Occipital lobe (tissue), 2 donors: ENCODE results near the gene MTARC2.

GRCh38 chr1:220137037-220137336 lies 43.1 kb downstream of the IARS2 start:
- RAMPAGE, long total RNA = no peak

GRCh38 chr1:220526991-220527851 lies 715 bp upstream of the MARK1 start:
- RAMPAGE, long total RNA = no peak

DNA sequence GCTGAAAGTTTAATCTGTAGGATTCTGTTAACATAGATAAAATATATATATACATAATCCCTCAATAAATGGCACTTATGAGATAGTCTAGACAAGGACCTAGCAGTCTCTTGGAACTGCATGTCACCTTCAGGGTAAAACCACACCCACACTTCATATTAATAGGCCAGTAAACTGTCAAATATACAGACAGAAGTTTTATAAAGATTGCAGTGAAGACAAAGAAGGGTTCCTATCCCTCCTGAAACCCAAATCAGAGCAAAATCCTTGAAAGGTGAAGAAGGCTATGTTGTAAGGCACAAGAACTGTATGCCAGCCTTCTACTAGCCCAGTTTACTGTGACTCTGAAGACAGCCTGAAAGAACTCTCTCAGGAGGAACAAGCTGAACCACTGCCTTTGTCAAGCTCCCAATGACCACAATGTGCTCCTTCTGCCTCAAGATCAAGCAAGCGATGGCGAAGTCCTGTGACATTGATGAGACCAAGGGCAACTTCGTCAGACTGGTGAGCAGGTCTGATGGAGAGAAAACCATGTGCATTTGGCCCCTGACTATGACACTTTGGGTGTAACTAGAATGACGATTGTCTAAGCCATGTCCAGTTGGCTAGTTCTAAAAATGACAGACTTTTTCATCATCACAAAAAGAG lies 60.9 kb downstream of the MARK1 start:
- RAMPAGE, long total RNA = no peak

DNA sequence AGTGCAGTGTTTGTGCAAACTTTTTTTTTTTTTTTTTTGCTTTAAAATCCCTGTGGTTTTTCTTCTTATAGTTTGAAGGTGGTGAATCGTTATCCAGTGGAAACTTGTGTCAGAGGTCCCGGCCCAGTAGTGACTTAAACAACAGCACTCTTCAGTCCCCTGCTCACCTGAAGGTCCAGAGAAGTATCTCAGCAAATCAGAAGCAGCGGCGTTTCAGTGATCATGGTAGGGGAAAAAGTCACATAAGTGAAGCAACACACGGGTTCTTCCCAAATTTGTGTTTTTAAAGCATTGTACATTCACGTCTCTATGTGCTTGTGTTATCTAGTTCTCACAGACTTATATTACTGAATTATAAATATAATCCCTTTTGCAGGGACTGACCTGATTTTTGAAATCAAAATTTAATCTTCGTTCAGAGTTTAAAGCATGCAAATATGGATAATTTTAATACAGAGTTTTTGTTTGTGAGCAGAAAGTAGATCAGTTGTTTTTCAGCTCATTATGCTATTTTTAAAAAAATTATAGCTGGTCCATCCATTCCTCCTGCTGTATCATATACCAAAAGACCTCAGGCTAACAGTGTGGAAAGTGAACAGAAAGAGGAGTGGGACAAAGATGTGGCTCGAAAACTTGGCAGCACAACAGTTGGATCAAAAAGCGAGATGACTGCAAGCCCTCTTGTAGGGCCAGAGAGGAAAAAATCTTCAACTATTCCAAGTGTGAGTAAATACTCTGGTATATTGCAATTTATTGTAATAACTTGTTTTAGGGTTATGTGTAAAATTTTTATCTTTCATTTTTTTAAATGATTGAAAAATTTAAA lies 54.6 kb upstream of the C1orf115 start:
- RAMPAGE, long total RNA = no peak

GRCh38 chr1:220697038-220697899 lies 7.1 kb downstream of the C1orf115 start:
- RAMPAGE, long total RNA = no peak

DNA sequence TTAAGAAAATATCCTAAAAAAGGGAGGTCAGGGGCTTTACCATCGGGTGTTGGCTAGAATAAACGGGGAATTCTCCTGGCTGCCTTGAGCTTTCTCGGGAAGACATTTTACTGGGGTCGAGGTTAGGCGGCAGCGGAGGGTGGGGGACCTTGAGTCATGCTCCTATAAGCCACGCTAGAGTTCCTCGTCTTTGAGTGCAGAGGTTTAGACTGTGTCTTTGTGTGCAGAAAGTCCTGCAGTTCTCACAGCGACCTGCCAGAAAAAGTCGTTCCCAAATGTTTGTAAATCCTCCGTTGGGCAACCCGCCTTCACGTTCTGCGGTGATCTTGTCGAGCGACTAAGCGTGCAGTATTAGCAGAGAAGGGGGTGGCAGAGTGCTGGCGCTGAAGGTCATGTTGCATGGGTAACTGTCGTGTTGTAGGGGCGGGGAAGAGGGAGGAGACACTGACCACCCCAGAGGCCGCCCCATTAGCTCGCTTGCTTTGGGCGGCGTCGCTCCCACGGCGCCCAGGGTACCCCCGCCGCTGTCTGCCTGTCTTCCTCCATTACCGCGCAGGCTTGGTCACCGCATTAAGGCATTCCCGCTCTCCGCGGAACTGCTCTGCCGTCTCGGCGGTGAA lies at the start of gene MTARC2:
MTARC2 (plus strand) TSS at position 544 of the 620 bp plus-strand sequence.
- RAMPAGE, long total RNA = no peak

DNA sequence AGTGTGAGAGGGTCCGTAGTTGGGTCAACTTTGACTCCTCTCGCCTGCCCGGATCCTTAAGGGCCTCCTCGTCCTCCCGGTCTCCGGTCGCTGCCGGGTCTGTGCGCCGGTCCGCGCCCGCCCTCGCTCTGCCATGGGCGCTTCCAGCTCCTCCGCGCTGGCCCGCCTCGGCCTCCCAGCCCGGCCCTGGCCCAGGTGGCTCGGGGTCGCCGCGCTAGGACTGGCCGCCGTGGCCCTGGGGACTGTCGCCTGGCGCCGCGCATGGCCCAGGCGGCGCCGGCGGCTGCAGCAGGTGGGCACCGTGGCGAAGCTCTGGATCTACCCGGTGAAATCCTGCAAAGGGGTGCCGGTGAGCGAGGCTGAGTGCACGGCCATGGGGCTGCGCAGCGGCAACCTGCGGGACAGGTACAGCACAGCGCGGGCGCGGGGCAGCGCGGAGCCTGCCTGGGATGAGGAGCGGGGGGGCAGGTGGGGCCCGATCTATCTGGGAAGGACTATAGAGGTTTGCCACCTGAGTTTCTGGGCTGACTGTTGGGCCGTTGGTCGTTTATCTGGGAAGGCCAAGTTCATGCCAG lies 364 bp downstream of the MTARC2 start:
- RAMPAGE, long total RNA = no peak

- RAMPAGE, long total RNA = no peak
These were observed 1.6 kb downstream of the MTARC2 start for GRCh38 chr1:220749737-220750046.

GRCh38 chr1:220754674-220755466 lies 6.7 kb downstream of the MTARC2 start:
- RAMPAGE, long total RNA = no peak

- RAMPAGE, long total RNA = no peak
These were observed 32.0 kb downstream of the MTARC1 start for GRCh38 chr1:220818733-220819078.

- RAMPAGE, long total RNA = no peak
These were observed 5.2 kb upstream of the HLX start for GRCh38 chr1:220874054-220874406.

DNA sequence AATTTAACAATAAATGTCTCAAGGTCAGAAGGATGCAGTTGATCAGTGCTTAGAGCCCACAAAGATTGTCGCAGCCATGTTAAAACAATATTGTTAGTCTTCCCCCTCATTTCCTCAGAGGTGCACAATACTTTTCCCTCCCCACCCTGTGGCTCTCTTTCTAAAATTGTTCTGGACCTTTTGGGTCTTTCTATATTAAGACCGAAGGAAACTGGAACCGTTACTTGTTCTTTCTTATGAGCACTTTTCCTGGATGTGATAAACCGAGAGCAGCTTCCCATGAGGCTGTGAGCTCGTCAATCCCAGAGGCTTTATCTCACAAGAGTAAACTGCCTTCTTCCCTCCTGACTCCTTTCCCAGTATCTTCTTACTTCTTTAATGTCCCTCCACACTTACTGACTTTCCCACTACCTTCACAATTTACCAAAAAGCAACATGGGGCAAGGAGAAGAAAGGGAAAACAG lies 333.8 kb downstream of the HLX start:
- RAMPAGE, long total RNA = no peak

DNA sequence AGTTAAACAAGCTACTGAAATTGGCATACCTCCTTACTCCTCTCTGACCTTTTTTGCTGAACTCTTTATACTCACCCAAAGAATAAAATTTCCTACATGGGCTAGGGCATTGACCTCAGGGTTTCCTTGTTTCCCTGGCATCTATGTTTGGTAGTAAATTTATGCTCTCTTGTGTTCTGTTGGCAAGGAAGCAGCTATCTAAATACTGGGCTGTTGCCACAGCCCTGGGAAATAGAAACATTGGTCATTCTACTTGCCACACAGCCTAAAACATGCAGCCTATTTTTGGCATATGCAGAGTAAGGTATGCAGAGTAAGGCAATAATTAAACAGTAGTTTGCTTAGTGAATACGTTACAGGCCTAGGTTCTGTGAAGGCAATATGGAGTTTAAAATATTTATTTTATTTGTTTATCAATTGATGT lies 351.4 kb downstream of the HLX start:
- RAMPAGE, long total RNA = no peak

GRCh38 chr1:221543495-221543890 lies 198.4 kb downstream of the DUSP10 start:
- RAMPAGE, long total RNA = no peak

GRCh38 chr1:221714231-221714971 lies 27.5 kb downstream of the DUSP10 start:
- RAMPAGE, long total RNA = no peak

- RAMPAGE, long total RNA = no peak
These were observed 6.9 kb downstream of the DUSP10 start for GRCh38 chr1:221734731-221735645.

DNA sequence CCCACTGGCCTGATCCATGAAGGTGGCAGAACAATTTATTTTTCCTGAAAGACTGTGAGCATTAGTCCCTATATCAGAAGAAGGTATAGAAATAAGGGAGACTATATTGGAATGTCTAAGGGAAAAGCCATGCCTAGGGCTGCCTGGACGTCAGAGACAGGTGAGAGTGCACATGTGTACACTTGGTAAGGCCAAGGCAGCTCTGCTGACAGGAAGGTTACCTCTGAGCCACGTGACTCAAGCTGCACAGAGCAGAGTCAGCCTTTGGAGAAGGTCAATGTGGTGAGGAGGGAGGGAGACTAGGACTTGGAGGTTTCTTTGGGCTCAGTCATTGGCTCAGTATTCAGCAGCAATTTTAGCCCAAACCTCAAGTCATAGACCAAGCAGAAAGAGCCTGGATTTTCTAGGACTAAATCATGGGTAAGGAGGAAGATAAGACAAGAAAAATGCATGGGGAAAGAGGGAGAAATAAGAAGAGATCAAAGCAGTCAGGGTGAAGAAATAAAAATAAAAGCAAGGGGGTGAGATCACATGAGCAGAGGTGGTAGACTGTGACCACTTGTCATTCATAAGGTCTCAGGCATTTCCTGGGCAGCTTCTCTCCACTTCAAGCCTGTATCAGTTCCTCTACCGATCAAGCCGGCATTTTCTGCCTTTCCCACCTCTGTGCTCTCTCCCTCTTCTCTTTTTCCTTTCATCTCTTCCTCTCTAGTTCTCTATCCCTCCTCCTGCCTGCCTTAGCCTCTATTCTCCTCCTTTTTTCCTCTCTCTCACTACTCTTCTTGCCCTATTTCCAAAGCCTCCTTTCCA lies 51.6 kb upstream of the DUSP10 start:
- RAMPAGE, long total RNA = no peak

DNA sequence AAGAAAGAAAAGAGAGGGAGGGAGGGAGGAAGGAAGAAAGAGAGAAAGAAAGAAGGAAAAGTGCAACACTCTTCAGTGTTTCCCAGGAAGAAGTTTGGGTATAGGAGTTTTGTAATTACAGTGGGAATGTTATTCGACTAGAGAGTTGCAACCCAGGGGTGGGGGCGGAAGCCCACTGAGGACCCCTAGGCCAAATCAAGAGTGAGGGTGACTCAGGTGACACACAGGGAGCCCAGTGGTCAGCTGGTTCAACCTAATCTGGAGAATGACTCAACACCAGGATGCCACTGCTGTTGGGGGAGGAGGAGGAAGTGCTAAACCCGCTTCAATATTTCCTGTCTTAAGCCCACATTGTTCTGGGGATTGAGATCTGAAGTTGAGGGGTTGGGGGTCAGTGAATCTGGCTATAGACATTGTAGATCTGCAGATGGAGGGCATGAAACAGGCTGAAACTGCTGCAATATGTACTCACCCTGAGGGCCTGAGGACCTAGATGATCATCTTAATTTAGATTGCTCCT lies 84.9 kb upstream of the DUSP10 start:
- RAMPAGE, long total RNA = no peak

GRCh38 chr1:222040358-222040557 lies 298.4 kb upstream of the DUSP10 start:
- RAMPAGE, long total RNA = no peak

- RAMPAGE, long total RNA = no peak
These were observed 355.7 kb upstream of the DUSP10 start for GRCh38 chr1:222097527-222098080.